Gastroesophageal sphincter (tissue), 4 donors: Measurements from ENCODE around the genes SEPTIN11, CXCL13, PAQR3, GK2 and ANTXR2.

DNA sequence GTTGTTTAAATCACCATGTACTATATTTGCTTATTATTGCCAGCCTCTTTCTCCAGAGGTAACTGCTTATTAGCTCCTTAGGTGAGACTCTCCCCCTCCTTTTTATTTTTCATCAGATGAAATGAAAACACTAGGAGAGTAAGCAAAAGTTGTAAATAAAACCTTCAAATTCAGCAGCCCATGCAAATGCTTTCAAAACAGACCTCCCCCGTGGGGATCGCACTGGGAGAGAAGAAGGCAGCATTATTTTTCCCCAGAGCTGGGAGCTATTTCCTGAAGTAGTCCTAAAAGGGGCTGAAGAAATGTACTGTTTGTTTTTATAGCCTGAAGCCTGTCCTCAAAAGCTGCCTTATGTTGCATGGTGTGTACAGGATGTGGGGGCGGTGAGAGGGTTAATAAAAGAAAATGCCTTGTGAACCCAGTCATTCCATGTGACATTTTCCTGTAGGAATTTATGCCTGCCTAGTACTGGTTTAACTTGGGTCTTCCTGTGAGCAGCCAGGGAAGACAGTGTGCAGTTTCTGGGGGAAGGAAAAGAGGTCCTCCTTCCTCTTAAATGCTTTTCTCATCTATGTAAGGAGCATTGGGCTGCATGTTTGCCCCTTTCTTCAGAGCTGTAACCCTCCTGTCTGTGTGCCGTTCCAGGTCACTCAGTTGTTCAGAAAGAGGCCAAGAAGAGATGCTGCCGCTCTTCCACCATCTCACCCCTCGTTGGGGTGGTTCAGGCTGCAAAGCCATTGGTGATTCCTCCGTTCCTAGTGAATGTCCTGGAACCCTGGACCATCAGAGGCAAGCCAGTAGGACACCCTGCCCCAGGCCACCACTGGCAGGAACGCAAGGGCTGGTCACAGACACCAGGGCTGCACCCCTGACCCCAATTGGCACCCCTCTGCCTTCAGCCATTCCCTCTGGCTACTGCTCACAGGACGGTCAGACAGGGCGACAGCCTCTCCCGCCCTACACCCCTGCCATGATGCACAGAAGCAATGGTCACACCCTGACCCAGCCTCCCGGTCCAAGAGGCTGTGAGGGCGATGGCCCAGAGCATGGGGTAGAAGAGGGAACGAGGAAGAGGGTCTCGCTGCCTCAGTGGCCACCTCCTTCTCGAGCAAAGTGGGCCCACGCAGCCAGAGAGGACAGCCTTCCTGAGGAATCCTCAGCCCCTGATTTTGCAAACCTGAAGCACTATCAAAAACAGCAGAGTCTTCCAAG is 143.9 kb downstream of the SOWAHB start:
- PRO-cap: no peak
- RAMPAGE, long total RNA, 4 experiments: no peak in any of the 4 experiments

GRCh38 chr4:76949338-76950135 is at the start of gene SEPTIN11:
TSS of gene SEPTIN11 (plus strand) at chr4:76949752.
- PRO-cap: bidirectional peak, plus-strand start at chr4:76949791, minus-strand start at chr4:76949565
- RAMPAGE, long total RNA, 4 experiments: start-site peak on the plus strand in 3 of 4 experiments, at chr4:76949747-76949873 at its widest, 334 to 1,652 reads per replicate; start-site peak on the minus strand in 2 of 4 experiments, at chr4:76949508-76949579 at its widest, 6 to 12 reads per replicate

- PRO-cap: no peak
- RAMPAGE, long total RNA, 4 experiments: no peak in any of the 4 experiments
Measured at GRCh38 chr4:77072993-77073510, 2.7 kb downstream of the CCNI start.

- PRO-cap: no peak
- RAMPAGE, long total RNA, 4 experiments: no peak in any of the 4 experiments
Measured at GRCh38 chr4:77074649-77075120, 1.1 kb downstream of the CCNI start.

DNA sequence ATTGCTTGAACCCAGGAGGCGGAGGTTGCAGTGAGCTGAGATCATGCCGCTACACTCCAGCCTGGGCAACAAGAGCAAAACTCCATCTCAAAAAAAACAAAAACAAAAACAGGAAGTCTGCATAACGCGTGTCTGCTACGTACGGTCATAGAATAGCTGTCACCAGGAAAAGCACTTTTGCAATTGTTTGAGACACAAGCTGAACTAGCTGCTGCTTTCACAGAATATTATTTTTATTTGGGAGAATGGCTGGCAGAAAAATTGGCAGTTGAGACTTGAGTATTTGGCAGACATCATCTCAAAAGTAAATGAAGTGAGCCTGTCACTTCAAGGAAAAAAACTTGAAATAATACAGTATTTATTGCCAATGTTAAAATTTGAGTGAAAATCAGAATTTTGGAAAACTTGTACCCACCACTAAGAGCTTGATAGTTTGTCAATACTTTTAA is 19.5 kb upstream of the CCNG2 start:
- PRO-cap: no peak
- RAMPAGE, long total RNA, 4 experiments: no peak in any of the 4 experiments

DNA sequence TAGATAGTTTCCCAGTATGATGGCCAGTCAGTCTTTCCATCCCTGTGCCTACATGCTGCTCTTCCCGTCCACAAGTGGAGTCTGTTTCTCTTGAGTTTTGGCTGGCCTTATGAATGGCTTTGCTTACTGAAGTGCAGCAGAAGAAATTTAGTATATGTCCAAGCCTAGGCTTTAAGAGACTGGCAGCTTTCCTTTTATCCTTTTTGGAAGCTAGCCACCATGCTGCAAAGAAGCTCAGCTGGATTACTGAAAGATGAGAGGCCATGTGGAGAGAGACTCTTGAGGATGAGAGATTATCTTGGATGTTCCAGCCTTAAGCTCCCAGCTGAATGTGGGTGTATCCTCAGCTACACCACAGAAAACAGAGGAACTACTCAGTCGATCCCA is 12.4 kb downstream of the CCNG2 start:
- PRO-cap: no peak
- RAMPAGE, long total RNA, 4 experiments: no peak in any of the 4 experiments

DNA sequence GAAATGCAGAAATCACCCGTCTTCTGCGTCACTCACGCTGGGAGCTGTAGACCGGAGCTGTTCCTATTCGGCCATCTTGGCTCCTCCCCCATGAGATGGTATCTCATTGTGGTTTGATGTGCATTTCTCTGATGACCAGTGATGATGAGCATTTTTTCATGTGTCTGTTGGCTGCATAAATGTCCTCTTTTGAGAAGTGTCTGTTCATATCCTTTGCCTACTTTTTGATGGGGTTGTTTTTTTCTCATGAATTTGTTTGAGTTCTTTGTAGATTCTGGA is 86.4 kb upstream of the CXCL13 start:
- PRO-cap: no peak
- RAMPAGE, long total RNA, 4 experiments: no peak in any of the 4 experiments

GRCh38 chr4:77605647-77605948 is at the start of gene CXCL13:
TSS of gene CXCL13 (plus strand) at chr4:77605820.
- PRO-cap: no peak
- RAMPAGE, long total RNA, 4 experiments: no peak in any of the 4 experiments

GRCh38 chr4:77800737-77800957 is 18.5 kb downstream of the CNOT6L start:
- PRO-cap: no peak
- RAMPAGE, long total RNA, 4 experiments: no peak in any of the 4 experiments

DNA sequence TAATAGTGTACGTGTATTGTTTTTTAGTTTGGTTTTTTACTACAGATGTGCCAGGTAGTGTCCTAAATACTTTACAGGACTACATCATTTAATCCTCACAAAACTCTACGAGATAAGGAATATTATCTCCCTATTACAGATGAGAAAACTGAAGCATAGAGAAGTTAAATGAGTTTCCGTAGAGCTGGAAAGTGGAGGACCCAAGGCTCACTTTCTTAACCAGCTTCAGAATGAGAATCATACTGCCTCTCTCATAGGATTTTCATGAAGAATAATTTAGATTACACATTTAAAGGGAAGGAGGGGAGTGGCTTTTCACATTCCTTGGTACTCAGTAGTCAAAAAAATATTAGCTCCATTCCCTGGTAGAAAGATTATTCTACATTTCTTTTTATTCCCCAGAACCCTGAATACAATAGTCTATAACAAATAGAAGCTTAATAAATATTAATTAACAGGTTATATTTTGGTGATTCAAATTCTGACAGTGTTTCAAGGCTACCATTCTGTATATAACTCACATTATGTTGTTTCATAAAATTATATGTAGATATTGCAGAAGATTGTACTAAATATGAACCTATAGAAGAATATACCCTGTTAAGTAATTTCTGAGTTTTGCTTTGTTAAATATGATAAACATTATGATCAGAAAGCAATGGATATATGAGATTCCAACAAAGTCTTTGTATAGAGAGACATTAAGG is 10.0 kb downstream of the CNOT6L start:
- PRO-cap: no peak
- RAMPAGE, long total RNA, 4 experiments: no peak in any of the 4 experiments

- PRO-cap: no peak
- RAMPAGE, long total RNA, 4 experiments: no peak in any of the 4 experiments
Measured at GRCh38 chr4:78481176-78481746, 70.3 kb upstream of the ANXA3 start.

- PRO-cap: no peak
- RAMPAGE, long total RNA, 4 experiments: no peak in any of the 4 experiments
Measured at GRCh38 chr4:78644628-78644964, 93.0 kb downstream of the ANXA3 start.

GRCh38 chr4:78656923-78657260 is 105.3 kb downstream of the ANXA3 start:
- PRO-cap: unidirectional peak, plus-strand start at chr4:78657175
- RAMPAGE, long total RNA, 4 experiments: no peak in any of the 4 experiments

GRCh38 chr4:78787172-78788066 is 11.3 kb downstream of the BMP2K start:
- PRO-cap: no peak
- RAMPAGE, long total RNA, 4 experiments: no peak in any of the 4 experiments

DNA sequence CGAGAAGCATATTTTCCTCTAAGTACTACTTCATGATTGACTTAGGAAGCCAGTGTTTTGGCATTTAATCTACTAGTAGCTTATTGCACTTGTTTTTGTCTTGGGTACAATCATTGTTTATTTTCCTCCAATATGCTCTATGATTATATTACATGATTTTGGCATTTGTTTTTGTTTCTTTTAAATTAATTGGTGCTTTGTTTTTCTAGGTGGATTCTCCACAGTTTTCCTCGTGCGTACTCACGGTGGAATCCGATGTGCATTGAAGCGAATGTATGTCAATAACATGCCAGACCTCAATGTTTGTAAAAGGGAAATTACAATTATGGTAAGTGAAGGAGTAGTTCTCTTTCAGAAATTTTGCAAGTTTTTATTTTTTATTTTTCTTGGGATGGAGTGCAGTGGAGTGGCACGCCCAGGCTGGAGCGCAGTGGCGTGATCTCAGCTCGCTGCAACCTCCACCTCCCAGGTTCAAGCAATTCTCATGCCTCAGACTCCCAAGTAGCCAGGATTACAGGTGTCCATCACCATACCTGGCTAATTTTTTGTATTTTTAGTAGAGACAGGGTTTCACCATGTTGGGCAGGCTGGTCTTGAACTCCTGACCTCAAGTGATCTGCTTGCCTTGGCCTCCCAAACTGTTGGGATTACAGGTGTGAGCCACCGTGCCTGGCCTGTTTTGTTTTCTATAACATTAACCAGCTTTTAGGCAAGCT is 49.8 kb downstream of the BMP2K start:
- PRO-cap: no peak
- RAMPAGE, long total RNA, 4 experiments: no peak in any of the 4 experiments

GRCh38 chr4:78905736-78906444 is 33.3 kb downstream of the PAQR3 start:
- PRO-cap: no peak
- RAMPAGE, long total RNA, 4 experiments: no peak in any of the 4 experiments

DNA sequence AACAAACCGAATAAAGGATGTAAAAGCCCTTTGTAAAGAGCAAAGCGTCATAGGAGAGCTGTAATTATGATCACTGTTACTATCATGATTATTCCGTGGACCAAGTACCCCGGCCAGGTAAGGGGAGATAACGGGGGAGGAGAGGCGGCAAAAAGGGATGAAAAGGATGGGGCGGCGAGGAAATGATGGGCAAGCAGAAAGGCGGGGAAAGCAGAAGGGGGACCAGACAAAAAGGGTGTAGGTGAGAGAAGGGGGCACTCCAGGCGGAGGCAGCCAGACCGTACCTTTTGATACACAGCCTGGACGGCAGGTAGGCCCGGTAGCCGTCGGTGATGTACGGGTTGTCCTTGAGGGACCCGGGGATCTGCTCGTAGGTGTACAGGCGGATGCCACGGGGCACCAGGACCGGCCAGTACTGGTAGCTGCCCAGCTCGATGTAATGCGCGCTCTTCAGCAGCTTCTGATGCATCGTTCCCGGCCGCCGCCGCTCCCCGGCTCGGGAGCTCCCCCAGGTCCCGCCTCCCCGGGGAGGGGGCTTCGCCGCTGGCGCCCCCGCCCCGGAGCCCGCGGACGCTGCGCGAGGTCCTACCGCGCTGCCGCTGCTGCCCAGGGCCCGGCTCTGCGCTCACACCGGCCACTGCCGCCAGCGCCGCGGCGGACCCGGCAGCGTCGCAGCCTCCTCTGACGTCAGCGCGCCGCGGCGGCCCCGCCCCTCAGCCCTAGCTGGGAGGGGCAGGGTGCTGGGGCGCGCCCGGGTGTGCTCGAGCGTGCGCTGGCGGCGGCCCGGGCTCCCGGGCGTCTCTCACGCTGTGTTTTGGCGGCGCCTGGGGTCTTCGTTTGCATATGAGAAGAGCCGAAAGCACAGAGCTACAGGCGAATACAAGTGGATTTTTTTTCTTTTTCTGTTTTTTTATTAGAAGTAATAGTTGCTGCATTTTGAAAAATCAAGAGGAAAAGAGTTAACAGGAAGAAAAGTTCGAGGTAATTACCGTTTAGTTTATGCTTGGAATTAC is at the start of gene PAQR3:
PAQR3 (minus strand) TSS at position 683 of the 1,013 bp plus-strand sequence.
- PRO-cap: unidirectional peak, plus-strand start at position 91 of the sequence; bidirectional peak, plus-strand start at position 759 of the sequence, minus-strand start at position 683 of the sequence
- RAMPAGE, long total RNA, 4 experiments: start-site peak on the plus strand in 2 of 4 experiments, centred at positions 756 to 761 of the sequence, 74 to 86 reads per replicate

DNA sequence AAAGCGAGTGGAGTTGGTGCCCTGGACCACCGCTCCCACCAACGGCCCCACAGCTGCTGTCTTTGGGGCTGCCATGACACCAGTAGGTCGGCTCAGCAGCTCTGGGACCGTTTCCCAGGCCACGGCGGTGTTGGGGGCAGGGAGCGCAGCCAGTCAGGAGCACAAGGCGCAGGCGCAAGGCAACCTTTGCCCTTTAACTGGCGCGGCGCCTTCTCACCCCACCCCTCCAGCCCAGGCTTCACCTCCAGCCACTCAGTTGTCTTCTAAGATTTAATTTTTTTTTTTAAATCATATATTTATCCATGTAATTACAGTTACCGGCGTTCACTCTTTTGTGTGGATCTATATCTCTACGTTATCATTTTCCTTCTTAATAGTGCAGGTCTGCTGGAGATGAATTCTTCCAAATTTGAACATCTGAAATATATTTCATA is at the start of gene GK2:
GK2 (minus strand) TSS at position 103 of the 434 bp plus-strand sequence.
- PRO-cap: no peak
- RAMPAGE, long total RNA, 4 experiments: no peak in any of the 4 experiments

DNA sequence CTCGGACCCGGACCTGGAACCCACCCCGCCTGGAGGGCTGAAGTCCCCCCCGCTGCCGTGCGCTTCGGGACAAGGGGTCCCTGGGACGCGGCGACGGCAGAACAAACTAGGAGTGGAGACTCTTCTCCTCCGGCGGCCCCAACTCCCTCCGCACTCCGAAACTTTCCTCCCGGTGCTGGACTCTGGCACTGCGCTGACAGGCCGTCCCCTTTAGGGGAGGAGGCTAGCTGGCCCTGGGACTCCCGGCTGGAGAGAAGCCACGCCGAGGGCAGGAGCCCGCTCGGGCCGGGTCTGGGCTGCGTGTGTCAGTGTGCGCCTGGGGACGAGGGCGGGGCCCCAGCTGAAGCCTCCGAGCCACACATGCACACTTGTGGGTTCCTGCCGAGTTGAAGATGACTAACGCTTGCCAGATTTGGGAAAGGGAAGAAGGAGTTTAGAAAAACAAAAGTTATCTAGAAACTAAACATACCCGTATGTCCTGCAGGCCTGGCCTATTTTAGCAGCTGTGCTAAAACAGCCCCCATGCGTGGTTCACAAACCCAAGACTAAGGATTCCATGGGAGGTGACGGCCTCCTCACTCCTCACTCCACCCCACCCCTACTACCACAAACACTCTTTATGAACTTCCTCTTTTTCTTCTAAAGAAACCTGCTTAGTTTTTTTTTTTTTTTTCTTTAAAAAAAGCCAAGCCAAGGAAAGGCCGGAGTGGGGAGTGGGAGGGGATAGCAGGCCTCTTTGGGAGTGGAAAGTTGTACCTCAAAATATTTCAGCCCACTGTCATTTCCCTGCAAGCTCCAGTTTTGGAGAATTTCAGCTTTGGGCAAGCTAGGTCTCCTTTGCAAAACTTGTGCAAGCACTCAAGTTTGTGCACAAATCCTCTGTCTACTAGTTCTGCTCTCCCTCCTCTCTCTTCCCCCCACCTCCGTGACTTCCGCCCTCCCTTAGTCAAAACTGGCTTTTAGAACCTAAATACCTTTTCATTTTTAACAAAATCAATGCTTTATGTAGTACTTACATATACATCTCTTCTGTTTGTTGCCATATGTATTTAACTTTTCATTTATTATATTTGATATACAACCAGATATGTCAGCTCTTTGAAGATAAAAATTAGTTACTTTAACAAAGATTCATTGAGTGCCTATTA is at the start of gene ANTXR2:
ANTXR2 (minus strand) TSS at position 304 of the 1,148 bp plus-strand sequence.
- PRO-cap: bidirectional peak, plus-strand start at position 265 of the sequence, minus-strand start at position 157 of the sequence; bidirectional peak, plus-strand start at position 371 of the sequence, minus-strand start at position 398 of the sequence; unidirectional peak, minus-strand start at position 547 of the sequence
- RAMPAGE, long total RNA, 4 experiments: start-site peak on the minus strand in 2 of 4 experiments, centred at positions 167 to 218 of the sequence, 1,107 to 2,067 reads per replicate

DNA sequence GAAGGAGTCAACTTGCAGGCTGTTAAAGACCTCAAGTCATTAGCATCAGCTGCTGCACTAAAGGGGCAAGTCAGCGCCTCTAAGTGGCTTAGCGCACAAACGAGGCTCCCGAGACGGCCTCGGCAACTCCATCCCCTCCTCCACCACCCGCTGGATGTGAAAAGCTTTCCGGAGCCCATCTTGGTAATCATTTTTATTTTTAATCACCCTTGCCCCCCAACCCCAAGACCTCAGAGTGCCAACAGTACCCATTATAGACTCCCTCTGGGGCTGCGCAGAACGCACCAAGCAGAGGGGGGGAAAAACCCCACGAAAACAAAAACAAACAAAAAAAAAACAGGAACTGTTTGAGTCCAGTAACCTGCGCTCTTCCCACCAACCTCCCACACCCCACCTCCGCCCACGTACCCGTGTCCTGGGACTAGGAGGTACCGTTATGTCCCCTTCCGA is 859 bp upstream of the PRDM8 start:
- PRO-cap: no peak
- RAMPAGE, long total RNA, 4 experiments: no peak in any of the 4 experiments